Mammary epithelial cell (primary cell): ENCODE measurements around a stretch of chr1.

- CAGE, long polyA plus RNA: no peak
- RRBS: under 1% methylated on average over 21 of the region's 54 CpGs
Measured at GRCh38 chr1:62687371-62688053, 674 bp downstream of the DOCK7 start.

DNA sequence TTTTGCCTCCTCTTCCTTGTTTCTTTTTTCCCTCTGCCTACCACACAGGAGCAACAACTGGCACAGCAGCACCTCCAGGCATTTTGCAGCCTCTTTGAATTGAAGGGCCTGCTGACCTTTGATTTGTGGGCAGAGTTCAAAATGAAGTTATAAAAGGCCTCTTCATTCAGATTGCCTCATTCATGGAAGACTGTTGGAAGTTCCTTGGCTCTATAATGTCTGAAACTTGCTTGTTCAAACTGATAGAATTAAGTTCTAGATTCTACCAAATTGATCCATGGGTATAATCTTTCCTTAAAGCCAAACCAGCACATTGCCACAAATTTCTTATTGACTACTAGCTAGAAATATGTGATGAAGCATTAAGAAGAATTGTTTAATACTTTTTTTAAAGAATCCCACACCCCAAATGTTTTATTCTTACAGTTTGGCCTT is 44.5 kb upstream of the FOXD3 start:
- CAGE, long polyA plus RNA: no peak

DNA sequence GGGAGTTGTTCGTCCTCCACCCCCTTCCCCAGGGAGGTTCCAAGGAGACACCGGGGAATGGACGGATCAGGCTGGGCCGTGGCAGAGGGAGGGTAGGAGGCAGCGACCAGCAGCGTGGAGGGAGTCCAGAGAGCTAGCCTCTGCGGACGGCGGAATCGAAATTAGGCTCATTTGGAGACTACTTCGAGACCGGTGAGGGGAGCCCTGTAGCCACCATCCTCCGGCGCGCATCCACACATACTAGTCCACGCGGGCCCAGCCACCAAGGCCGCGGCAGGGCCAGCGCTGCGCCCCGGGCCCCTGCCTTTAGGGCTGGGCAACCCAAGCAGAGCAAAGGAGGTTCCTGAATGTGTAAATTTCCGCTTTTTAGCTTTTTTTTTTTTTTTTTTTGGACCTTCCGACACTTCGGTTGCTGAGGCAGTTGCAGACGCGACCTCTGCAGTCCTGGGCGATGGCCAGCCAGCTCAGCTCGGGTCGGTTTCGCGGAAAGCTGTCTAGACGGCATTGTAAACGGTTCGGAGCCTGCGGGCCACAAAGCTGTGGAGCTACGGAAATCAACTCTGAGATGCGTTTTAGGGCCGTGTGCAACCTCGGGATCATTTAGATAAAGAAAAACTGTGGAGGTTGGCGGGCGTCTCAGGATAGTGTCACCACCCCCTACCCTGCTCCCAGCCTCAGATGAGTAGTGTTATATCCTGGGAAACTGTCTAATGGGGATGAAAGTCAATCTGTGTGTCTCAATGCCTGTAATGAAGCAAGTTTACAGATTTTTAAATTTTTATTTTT is 2.1 kb upstream of the FOXD3 start:
- CAGE, long polyA plus RNA: no peak
- RRBS: 16% methylated on average over 12 of the region's 42 CpGs

GRCh38 chr1:63487664-63488135 is 35.3 kb downstream of the ITGB3BP start:
- CAGE, long polyA plus RNA: no peak
- RRBS: no CpG with 5 or more reads among the region's 7 CpGs

GRCh38 chr1:63808233-63808863 is 34.5 kb downstream of the ROR1 start:
- CAGE, long polyA plus RNA: no peak
- RRBS: no CpG with 5 or more reads among the region's 2 CpGs

DNA sequence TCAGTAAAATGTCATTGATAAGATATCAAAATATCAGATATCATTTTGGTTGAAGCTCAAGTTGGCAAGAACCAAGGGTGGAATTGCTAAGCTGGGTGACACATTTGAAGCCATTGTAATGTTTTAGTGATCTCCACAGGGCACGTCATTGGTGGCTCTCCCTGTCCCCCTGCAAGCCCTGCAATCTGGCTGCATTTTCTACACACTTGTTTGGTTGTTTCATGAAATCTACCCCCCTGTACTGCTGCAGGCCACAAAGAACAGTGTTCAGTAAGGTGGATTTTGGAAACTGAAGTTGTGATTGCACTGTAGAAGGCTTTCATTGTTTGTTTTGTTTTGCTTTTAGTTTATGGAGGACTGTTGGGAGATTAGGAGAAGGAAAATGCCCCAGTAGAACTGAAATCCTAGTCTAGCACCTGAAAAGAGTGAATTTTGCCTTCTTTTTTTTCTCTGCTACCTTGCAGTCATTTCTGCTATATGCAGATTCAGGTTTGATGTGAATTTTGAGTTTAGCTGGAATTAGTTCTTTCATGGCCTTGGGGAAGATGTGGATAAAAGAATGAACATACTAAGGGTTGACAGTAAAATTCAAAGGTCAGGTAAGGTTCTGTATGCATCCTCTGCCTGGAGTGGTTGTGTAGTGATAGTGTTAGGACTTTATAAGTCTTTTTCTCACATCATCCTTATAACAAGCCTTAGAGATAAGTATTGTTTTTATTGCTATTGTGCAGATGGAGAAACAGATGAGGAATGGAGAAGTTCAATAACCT is 46.5 kb downstream of the ROR1 start:
- CAGE, long polyA plus RNA: no peak
- RRBS: no CpG with 5 or more reads among the region's 1 CpG

- CAGE, long polyA plus RNA: no peak
- RRBS: no CpG with 5 or more reads among the region's 2 CpGs
Measured at GRCh38 chr1:63854165-63854506, 80.3 kb downstream of the ROR1 start.

- CAGE, long polyA plus RNA: no peak
- RRBS: no CpG with 5 or more reads among the region's 3 CpGs
Measured at GRCh38 chr1:64006622-64007052, 196.8 kb upstream of the UBE2U start.

- CAGE, long polyA plus RNA: no peak
- RRBS: no CpG with 5 or more reads among the region's 9 CpGs
Measured at GRCh38 chr1:64143277-64144145, 59.9 kb upstream of the UBE2U start.

DNA sequence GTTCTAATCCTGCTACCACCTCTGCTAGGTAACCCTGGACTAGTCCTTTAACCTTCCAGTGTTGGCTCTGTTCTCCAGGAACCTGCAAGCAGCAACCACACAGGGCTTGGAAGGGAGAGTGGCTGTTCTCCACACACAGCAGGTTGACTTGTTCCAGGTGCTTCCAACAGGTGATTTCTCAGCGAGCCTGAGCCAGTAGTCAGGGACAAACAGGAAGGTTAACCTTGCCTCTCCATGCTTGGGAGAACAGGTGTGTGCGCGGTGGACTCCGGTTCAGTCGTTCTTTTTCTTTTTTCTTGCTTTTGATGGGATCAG is 838 bp upstream of the CACHD1 start:
- CAGE, long polyA plus RNA: no peak
- RRBS: no CpG with 5 or more reads among the region's 5 CpGs

DNA sequence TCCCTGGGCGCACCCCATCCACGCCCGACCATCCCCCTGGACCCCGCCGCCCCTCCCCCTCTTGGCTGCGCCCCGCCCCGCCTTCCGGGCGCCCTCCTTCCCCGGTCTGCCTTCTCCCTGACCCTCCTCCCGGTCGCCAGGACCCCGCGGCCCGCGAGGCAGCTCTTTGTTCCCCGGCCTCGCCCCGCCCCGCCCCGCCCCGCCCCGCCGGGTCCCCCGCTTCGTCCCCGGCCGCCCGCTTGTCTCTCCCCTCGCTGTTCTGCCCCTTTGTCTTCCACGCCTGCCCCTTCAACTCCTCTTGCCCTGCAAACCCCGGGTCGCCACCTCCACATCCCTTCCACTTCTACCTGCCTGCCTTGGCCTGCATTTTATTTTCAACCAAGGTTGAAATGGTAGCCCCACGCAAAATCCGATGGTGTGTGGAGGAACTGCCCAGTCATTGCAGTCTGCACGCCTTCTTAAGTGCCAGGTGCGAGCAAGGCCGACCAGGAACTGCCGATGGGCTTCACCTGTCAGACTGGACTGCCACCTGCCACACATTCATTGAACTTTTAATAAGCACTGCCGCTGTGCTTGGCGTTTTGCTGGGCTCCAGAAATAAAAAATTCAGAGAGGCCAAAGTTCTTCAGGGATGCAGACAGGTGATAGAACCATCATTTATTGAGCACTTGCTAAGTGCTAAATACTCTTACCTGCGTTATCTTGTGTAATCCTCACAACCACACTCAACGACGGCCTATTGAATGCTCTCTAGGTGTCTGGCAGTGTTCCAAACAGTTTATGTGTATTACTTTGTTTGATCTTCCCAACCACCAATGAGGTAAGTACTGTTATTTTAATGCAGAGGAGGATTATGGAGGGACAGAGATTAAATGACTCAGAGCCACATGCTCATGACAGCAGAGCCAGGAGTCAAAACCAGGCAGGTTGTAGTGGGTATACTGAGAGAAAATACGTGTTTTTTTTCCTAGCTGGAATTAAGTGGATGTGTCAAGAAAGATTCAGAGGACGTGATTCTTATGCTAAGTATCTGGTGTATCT is 36.1 kb downstream of the CACHD1 start:
- CAGE, long polyA plus RNA: no peak
- RRBS: 11% methylated on average over 8 of the region's 47 CpGs

DNA sequence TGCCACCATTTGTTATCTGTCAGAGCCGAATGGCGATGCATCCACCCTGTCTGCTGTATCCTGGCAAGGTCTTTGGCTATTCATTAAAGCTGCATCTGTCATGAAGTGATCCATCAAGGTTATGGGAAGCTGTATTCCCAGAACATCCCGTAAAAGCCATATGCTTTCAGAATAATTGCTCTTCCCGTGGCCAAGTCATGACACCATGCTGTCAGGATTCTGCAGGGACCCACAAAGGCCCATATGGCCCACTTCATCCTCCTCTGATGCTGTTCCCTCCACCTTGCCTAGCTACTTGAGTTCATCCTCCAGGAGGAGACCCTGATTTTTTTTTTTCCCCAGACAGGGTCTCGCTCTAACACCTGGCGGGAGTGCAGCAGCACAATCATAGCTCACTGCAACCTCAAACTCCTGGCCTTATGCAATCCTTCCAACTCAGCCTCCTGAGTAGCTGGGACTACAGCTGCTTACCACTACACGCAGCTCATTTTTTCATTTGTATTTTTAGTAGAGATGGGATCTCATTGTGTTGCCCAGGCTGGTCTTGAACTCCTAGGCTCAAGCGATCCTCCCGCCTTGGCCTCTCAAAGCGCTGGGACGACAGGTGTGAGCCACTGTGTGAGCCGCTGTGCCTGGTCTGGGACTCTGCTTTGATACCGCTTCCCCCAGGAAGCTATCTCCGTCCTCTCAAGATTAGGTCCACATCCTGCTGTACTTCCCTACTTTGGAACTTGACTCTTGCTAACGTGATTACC is 104.2 kb downstream of the RAVER2 start:
- CAGE, long polyA plus RNA: no peak
- RRBS: no CpG with 5 or more reads among the region's 15 CpGs

- CAGE, long polyA plus RNA: no peak
- RRBS: no CpG with 5 or more reads among the region's 13 CpGs
Measured at GRCh38 chr1:64866762-64867431, 99.5 kb downstream of the JAK1 start.

GRCh38 chr1:64897929-64898525 is 68.3 kb downstream of the JAK1 start:
- CAGE, long polyA plus RNA: no peak
- RRBS: no CpG with 5 or more reads among the region's 5 CpGs

DNA sequence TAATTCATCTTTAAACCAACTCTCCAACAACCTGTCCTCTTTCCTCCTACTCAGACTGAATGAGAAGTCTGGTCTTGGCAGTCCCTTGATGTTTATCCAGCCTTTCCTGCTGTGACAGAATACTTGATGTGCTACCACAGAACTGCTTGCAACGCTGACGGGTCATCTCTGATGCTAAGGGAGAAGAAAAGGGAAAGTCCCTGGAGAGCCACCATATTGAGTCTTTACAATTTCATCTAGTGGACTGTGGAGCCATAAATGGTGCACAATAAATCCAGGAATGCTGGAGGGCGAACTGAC is 30.8 kb downstream of the JAK1 start:
- CAGE, long polyA plus RNA: no peak
- RRBS: no CpG with 5 or more reads among the region's 3 CpGs

DNA sequence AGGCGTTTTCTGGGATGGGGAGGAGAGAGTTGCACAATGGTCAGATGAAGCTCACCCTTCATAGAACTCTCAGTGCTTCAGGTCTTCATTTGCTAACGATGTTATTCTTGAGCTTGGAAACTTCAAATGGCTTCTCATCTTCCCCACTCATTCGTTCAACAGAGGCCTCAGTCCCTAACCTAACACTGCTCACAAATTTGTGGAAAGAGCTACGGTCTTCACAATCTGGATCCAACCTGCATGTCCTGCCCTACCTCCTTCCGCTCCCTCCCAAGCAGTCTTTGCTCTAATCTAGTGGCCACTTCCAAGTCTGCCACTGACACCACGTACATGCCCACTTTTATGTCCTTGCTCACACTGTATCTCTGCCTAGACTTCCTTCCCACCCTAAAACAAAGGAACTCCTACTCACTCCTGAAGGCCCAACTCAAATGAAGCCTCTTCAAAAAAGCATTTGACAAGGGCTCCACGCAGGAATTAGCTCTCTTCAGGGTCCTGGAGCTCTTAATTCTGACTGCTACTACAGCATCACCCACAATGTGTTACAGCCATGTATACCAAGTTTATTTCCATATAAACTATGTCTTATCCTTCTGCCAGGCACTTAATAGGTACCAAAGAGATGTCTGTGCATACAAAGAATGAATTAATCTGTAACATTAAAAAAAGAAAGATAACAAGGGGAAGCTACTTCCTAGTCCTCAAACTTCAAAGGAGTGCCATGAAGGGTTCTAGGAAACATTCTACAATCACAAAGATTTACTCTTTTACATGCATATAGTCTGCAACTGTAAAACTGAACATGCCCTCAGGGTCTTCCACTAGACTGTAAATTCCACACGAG is 4.8 kb downstream of the JAK1 start:
- CAGE, long polyA plus RNA: no peak
- RRBS: no CpG with 5 or more reads among the region's 8 CpGs

- CAGE, long polyA plus RNA: no peak
- RRBS: no CpG with 5 or more reads among the region's 14 CpGs
Measured at GRCh38 chr1:64962265-64963022, 3.9 kb downstream of the JAK1 start.

DNA sequence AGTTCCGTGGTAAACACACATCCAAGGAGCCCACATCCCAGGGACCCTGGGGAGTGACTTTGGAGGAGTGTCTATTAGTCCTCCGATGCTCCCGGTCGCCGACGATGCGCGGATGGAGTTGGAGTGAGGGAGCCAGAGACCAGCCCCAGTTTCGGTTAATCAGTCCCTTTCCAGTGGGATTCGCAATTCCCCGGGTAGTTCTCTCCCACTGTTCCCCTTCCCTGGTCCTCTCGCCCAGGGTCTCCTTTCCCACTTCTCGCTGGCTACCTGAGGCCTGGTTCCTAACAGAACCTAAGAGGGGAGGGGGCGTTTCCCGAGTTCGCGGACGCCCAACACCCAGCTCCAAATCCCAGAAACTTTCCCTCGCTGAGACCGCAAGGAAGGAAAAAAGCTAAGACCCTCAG is 881 bp downstream of the JAK1 start:
- CAGE, long polyA plus RNA: no peak
- RRBS: under 1% methylated on average over 8 of the region's 20 CpGs

- CAGE, long polyA plus RNA: no peak
- RRBS: no CpG with 5 or more reads among the region's 1 CpG
Measured at GRCh38 chr1:65432441-65432908, 12.0 kb downstream of the LEPR start.

DNA sequence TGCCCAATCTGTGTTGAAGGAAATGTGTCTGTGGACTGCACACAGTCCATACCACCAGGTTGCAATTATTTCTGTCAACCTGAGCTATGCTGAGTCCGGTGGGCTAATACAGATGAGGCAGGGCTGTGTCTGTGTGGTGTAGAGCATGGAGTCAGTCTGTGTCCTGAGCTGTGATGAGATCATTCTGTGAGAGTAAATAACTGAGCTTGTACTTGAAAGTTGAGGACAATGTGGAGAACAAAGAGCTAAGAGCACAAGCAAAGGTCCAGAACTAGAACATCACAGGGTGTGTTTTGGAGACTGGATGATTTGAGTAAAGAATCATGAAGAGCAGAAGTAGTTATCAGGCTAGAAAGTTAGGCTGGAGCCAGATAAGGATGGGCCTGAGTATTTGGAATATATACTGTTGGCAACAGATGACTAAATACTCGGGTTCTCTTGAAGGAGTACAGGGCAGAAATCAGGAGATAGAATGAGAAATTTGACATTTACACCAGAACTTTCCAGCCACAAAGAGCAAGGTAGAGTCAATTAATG is 48.7 kb downstream of the LEPR start:
- CAGE, long polyA plus RNA: no peak
- RRBS: no CpG with 5 or more reads among the region's 2 CpGs